ENCODE data around the genes MRPL24 and INSRR.

- PRO-cap, result no peak
These were observed 608 bp downstream of the PAQR6 start for GRCh38 chr1:156247298-156247598.

- PRO-cap, result unidirectional peak, minus-strand start at chr1:156421766
These were observed 52.4 kb downstream of the RHBG start for GRCh38 chr1:156421056-156422068.

- PRO-cap, result no peak
These were observed 33.8 kb downstream of the MEF2D start for GRCh38 chr1:156466458-156467569.

DNA sequence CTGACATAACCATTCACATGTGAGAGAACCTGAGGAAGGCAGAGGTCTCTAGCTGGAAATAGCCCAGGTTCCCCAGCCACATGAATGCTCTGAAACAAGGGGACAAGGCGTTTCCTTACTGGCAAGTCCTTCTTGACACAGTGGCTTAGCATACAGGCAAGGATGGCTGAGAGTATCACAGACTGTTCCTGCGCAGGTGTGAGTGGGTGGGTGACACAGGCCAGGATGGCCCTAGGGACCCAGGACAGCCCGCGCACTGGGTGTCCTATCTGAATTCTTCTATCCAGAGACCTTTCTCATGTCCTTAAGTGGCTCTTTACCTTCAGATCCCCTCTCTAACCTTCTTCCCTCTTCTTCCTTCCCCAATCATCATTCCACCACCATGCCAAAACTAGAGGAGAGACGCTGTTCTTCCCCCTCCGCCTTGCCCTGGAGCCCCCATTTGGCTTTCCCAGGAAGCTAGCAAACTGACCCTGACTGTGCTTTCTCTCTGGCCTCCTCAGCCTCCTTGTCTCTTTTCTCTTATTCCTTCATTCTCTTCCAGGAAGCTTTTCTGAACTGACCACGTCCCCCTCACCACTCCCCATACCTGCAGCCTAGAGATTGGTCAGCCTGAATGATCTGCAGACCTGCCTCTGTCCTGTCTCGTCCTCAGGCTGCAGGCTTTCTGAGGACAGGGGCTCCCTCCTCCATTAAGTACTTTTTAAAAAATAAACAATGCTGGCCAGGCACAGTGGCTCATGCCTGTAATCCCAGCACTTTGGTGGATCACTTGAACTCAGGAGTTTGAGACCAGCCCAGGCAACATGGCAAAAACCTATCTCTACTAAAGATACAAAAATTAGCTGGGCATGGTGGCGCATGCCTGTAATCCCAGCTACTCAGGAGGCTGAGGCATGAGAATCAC, 26.9 kb downstream of the MEF2D start:
- PRO-cap, result no peak

DNA sequence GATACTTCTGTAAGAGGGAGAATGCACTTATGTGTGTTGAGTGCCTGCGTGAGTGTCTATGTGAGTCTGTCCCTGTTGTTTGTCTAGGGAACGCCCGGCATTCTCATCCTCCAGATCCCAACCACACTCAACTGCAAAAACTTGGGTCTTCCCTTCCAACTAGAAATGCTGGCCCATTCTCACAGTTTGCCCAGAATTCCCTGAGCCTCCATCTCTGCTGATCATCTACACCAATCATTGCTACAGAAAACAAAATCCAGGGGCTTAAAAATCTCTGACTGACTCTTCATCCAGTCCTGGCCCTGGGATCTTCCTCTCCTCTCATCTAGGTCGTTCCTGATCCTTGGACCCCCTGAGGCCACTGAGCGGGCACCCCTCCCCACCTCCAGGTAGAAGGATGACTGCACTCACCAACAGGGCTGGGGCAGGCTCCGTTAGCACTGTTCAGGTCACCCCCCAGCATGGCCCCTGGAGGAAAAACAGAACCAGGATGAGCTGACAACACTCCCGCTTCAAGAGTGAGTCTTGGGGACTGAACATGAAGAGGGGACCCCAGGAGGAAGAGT, 21.6 kb downstream of the MEF2D start:
- PRO-cap, result no peak

GRCh38 chr1:156496108-156496973, 4.2 kb downstream of the MEF2D start:
- PRO-cap, result no peak

GRCh38 chr1:156504008-156504693, 3.6 kb upstream of the MEF2D start:
- PRO-cap, result no peak

DNA sequence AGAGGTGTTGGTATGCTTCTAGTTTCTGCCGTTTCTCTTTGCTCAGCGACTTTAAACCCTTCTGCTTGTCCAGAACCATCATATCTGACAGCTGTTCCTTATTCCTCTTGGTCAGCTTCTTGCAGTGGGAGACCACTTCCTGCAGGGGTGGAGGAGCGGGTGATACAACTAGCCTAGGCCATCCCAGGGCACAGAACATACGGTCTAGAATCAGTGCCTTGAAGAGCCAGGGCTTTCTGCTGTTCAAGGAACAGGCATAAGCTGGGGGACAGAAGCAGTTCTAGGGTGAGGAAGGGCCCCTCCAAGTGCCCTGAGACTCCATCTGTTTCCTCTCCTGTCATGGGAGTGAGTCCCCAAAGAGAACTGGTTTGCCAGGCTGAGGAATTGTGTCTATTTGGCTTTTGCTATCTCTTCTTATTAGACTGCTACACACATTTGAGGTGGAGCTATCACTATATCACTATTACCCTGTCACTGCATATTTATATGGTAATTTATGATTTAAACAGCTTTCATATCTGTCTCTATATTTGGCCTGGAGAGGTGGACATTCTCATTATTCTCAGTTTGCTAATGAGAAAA, 32.4 kb downstream of the IQGAP3 start:
- PRO-cap, result no peak

- PRO-cap, result no peak
These were observed 4.6 kb upstream of the NAXE start for GRCh38 chr1:156586980-156587330.

DNA sequence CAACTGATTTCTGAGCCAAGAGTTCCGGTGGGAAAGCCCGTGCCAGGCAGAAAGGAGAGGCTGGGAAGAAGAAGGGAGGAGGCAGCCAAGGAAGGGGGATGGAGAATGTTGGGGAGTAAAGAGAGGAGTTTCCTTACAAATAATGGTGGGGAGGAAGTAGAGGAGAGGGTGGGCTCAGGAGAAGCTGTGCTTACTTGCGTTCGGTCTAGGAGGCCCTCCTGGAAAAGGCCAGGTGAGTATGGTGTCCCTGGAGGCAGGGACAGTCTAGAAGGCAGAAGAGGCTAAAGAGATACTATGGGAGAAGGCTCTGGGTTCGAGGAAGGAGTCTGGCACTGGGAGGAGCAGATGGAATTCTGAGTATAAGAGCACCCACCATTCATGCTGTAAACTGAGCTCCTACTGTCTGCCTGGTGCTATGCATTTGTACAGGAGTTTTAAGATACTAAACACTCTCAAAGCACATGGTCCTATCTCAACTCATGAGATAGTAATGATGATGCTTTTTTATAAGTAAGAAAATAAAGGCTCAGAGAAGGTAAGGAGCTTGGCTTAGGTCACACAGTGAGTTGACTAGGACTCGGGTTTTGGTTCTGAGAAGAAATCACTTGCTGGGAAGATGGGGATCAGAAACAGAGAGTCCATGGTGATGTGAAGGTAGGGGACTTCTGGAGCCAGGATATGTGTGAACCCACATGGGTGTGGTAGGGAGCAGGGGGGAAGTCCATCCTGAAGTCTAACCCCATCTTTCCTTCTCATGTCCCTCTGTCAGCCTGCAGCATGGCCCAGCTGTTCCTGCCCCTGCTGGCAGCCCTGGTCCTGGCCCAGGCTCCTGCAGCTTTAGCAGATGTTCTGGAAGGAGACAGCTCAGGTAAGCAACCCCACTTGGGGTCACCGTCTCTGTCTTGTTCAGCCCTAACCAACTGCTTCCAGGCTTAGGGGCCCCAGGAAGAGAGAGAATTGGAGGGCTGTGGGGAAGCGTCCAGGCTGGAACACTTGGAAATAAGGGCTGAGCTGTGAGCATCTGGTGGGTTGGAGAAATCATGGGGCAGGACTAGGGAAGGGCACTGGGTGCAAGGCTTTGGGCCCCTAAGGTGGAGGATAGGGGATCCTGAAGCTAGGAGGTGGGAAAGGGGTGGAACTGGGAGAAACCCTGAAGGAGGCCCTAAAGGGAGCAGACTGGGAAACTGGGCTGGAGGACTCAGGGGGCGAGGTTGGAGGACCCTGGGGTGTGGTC, 3.8 kb downstream of the BCAN start:
- PRO-cap, result no peak

DNA sequence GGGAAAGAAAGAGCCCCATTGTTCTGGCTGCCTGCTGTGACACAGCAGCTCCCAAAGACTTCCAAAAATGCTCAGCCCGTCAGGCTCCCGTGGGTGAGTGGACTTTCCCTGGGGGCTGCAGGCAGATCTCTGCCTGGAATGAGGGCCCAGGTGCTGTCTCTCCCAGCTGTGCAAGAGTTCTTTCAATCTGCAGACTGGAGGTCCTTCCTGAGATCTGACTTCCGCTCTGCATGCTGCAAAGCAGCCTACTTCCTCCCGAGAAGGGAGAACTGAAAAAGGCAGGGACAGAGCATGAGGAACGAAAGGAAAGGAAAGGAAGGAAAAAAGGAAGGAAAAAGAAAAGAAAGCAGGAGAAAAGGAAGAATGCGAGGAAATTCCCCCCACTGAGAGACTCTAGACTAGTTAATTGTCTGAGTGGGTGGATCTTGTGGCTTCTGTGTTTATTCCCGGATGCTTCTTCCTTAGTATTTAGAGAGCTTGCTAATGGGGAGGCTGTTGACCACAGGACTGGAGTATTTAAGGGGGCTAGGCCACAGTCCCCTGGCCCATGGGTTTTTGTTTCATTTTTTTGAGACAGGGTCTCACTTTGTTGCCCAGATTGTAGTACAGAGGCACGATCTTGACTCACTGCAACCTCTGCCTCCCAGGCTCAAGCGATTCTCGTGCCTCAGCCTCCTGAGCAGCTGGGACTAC, 15.0 kb downstream of the NES start:
- PRO-cap, result no peak

DNA sequence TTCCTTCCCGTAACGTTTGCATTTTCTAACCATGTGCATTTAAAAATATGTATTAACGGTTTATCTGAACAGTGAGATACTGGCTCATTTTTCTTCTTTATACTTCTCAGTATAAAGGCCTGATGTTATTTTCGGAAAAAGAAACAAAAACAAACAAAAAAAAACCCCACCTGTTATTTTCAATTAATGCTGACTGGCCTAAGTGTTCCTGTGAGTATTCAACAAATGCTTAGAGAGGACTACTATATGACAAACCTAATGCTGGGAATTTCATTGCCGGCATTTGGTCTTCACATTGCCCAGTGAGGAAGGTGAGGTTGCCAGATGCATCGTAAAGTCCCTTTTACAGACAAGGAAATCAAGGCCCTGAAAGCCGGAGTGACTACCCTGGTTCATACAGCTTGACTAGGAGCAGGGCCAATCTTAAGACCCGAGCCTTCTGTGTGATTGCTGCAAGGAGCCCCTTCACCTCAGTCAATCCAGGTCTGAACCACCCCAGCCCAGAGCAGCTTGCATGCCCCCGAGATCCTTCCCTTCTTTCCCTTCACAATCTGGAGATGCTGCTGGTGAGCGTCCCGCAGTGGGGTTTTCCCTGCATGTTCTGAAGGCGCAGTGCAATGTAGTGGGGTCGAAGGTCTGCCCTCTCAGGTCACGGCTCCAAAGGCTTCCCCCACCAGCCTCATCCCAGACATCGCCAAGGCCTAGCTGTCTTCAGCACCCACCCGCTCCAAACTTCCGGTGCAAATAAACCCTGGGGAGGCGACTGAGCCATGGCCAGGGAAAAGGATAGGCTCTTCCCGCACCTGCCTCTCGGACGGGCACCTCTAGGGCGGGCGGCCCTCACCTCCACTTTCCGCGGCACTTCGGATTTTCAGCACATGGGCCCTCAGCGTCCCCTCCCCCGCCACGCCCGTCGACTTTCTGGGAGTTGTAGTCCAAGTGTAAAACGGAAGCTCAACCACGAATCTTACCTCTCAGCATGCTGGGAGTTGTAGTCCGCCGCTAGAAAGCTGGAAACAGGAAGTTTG, at the start of gene MRPL24:
Gene MRPL24 (minus strand): TSS at position 880 of the 1,028 bp plus-strand sequence.
- PRO-cap, result no peak

- PRO-cap, result no peak
These were observed 1.2 kb downstream of the PRCC start for GRCh38 chr1:156768387-156769059.

DNA sequence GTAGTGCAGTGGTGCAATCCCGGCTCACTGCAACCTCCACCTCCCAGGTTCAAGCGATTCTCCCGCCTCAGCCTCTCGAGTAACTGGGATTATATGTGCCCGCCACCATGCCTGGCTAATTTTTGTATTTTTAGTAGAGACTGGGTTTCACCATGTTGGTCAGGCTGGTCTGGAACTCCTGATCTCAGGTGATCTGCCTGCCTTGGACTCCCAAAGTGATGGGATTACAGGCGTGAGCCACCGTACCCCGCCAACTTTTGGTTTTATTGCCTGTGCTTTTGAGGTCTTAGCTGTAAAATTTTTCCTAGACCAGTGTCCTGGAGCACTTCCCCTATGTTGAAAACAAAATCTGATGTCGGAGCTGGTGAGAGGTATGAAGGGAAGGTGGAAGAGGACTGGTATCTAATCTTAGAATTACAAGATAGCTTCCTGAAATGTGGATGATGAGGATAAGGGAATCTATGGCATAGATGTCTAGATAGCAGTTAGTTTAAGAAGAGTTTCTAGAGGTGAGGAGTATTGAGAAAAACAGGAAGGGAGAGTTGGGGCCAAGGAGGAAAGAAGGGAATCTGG, 21.8 kb downstream of the PRCC start:
- PRO-cap, result no peak

- PRO-cap, result no peak
These were observed 16.0 kb downstream of the SH2D2A start for GRCh38 chr1:156800672-156800944.

DNA sequence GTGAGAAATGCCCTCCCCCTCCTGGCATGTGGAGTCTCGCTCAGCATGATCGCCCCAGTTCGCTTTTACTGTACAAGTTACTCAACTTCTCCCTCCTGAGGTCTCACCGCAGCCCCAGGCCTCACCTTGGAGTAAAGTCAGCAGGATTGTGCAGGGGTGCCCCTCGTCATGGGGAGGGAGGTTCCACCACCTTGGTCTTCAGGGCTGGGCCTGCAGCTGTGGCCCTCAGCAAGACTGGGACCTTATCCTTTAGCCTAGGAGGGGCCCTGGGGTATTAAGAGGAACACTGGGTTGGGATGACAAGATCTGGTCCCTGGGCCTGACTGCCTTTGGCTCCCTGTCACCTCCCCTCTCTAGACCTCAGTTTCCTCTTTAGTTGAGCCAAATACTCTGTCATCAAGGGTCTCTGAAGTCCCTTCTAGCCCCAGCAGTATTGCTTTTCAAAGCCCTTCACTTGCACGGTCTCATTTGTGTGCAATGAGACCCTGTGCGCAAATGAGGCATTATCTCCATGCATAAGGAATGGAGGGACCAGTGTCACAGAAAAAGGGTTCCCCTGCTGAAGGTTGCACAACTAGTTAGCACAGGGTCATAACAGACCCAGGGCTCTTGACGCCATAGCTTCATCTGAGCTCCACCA, 12.9 kb downstream of the SH2D2A start:
- PRO-cap, result no peak

- PRO-cap, result no peak
These were observed 10.1 kb downstream of the SH2D2A start for GRCh38 chr1:156806587-156806943.

- PRO-cap, result no peak
These were observed at the start of gene INSRR for GRCh38 chr1:156858321-156859612. Gene INSRR, minus strand, starts transcription at chr1:156859117.

- PRO-cap, result no peak
These were observed 2.4 kb downstream of the NTRK1 start for GRCh38 chr1:156862961-156863662.

GRCh38 chr1:156983847-156984523, 61.6 kb downstream of the ARHGEF11 start:
- PRO-cap, result no peak

All from ascending aorta (tissue), 1 donor.